Sigmoid colon (tissue), 4 donors: ENCODE results near the genes ATP5PO and CLIC6.

DNA sequence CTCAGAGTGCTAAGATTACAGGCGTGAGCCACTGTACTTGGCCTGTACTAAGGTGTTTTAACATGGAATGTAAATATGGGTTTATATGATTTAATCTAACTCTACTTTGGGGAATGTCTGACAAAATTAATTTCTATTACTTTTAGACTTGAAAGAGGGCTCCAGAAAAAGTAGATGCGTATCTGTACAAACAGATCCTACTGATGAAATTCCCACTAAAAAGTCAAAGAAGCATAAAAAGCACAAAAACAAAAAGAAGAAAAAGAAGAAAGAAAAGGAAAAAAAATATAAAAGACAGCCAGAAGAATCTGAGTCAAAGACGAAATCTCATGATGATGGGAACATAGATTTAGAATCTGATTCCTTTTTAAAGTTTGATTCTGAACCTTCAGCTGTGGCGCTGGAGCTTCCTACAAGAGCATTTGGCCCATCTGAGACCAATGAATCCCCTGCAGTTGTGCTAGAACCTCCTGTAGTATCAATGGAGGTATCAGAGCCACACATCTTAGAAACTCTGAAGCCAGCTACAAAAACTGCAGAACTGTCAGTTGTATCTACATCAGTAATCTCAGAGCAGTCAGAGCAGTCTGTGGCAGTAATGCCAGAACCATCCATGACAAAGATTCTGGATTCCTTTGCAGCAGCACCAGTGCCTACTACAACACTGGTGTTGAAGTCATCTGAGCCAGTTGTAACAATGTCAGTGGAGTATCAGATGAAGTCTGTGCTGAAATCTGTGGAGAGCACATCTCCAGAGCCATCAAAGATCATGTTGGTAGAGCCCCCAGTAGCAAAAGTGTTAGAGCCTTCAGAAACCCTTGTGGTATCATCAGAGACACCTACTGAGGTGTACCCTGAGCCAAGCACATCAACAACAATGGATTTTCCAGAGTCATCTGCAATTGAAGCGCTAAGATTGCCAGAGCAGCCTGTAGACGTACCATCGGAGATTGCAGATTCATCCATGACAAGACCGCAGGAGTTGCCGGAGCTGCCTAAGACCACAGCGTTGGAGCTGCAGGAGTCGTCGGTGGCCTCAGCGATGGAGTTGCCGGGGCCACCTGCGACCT, 6.8 kb downstream of the SON start:
- PRO-cap, result no peak
- RAMPAGE, long total RNA, 4 experiments, result no peak in any of the 4 experiments

GRCh38 chr21:33640882-33641375, 612 bp downstream of the CRYZL1 start:
- PRO-cap, result no peak
- RAMPAGE, long total RNA, 4 experiments, result no peak in any of the 4 experiments

DNA sequence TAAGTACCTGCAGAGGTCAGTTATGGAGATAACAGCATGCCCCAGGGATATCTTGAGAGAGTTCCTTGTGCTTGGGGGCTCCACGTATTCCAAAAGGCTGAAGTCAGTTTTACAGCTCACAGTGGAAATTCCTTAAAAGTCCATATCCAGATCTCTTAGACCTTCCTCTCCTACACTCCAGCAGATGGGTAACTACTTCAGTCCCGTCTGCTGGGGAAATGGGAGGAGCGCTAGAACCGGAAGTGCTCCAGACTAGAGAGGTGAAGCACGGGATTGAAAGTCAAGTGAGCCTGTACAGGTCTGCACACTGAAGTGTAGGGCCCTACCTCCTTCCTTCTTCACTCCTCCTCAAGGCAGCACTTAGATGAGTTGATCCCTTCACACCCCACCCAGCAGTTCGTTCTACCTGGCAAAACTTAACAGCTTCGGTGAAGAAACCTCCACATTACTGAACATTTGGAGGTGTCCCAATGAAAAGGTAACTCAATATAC, 73.8 kb downstream of the ITSN1 start:
- PRO-cap, result no peak
- RAMPAGE, long total RNA, 4 experiments, result no peak in any of the 4 experiments

DNA sequence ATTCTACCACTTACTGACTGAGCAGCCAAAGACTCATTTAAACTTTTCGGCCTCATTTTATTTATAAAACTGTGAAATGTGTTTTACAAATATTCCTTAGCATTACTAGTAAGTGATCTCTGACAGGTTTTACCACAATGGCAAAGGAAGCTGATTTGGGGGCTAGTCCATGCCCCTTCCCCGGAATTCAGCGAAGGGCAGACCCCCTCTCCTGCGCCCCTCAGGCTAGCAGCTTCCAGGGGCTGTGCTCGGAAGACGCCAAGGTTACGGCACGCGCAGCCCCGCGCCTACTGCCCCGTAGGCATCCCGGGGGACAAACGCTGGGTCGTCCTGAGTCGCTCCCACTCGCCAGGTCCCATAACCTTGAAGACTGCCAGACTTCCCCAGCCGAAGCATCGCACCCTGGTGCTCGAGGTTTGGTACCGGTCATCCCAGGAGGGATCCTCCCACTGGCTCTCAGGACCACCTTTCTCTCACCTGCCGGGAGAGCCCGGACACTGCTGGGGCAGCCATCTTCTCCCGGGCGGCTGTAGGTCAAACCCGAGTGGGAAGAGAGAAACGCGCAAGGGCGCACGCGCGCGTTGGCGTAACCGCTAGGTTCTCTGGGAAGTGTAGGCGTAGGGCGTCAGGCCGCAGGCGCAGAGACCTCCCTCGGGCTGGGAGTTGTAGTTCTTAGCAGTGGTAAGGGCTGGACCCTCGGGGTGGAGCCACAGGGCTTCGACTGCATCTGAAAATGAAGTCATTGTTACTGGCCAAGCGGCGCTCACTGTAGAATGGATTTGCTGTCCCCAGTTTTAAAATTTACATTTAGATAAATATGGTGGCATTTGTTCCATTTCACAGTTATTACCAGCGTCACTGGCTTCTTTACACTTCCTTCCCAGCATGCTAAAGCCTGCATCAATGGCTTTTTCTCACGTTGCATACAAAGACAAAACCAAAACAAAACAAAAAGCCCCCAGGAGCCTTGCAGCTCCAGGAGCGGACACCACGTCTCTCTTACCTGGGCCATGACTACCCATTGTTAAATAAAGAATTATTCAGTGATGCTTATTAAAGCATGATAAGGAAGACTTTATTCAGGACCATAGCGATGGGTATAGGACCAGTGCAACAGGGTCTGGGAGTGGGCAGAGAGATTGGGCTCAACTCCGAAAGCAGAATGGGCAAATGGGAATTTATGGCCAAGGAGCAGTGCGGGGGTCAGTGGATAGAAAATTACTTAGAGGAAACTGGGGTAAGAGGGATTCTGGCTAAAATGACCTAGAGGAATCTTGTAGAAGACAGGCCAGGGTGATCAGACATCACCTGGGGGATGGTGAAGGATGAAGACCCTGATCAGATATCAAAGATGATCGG, at the start of gene ATP5PO:
TSS of gene ATP5PO (minus strand) at position 554 of the 1,359 bp plus-strand sequence.
- PRO-cap, result bidirectional peak, plus-strand start at position 755 of the sequence, minus-strand start at position 529 of the sequence
- RAMPAGE, long total RNA, 4 experiments, result start-site peak on the minus strand in 4 of 4 experiments, centred at positions 528 to 538 of the sequence, 877 to 4,083 reads per replicate

DNA sequence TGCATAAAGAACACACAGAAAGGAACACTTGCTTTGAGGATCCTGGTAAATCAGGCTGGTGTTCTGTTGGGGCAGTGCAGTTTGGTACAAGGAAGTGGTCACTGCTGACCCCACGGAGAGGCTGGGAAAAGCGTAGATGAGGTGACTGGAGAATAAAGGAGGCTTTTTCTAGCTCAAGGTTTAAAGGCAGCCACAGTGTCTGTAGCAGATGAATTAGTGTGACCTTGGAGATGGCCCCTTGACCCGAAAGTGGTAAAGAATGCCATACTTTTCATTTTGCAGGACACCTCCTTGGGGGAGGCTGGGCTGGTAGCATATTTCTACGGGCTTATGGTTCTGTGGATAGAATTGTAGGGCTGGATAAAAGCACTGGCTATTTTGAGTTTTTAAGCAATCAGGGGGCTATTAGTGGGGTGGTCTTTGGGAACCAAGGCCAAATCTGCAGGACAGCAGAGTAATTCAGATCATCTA, 16.7 kb upstream of the ATP5PO start:
- PRO-cap, result no peak
- RAMPAGE, long total RNA, 4 experiments, result no peak in any of the 4 experiments

GRCh38 chr21:34075694-34076518, 2.5 kb downstream of the MRPS6 start:
- PRO-cap, result no peak
- RAMPAGE, long total RNA, 4 experiments, result no peak in any of the 4 experiments

- PRO-cap, result no peak
- RAMPAGE, long total RNA, 4 experiments, result no peak in any of the 4 experiments
These were observed 3.5 kb downstream of the MRPS6 start for GRCh38 chr21:34076728-34077404.

DNA sequence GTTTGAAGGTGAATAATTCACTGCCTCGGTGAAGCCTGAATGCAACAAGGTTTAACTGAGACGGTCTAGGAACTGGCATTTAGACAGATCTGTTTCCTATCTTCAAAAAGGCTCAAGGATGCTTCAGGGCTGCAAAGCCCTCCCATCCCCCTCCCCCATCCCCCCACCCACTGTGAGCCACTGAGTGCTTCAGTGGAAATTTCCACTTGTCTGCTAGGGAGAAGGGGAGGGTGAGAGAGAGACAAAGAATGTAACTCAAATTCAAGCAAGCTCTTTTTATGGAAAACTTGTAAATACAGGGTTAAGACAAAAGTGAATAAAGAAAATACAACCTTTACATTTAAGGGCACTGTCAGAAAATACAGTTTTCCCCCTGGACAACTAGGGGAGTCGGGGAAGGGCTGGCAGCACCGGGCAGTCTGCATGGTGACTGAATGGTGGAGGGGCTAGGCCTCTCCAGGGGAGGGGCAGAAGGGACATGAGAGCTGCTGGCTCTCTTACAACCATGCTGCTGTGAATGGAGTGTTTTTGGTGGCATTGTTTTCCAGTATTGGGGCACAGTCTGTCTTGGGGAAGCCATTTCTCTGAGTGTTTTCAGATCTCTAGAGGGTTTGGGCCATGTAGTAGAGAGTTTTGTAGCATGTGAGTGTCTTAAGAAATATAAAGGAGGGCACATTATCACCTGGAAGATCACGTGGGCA, 56.7 kb downstream of the MRPS6 start:
- PRO-cap, result no peak
- RAMPAGE, long total RNA, 4 experiments, result no peak in any of the 4 experiments

GRCh38 chr21:34131648-34132320, 58.4 kb downstream of the MRPS6 start:
- PRO-cap, result no peak
- RAMPAGE, long total RNA, 4 experiments, result no peak in any of the 4 experiments

- PRO-cap, result unidirectional peak, plus-strand start at chr21:34180654
- RAMPAGE, long total RNA, 4 experiments, result no peak in any of the 4 experiments
These were observed 107.4 kb downstream of the MRPS6 start for GRCh38 chr21:34180479-34181506.

DNA sequence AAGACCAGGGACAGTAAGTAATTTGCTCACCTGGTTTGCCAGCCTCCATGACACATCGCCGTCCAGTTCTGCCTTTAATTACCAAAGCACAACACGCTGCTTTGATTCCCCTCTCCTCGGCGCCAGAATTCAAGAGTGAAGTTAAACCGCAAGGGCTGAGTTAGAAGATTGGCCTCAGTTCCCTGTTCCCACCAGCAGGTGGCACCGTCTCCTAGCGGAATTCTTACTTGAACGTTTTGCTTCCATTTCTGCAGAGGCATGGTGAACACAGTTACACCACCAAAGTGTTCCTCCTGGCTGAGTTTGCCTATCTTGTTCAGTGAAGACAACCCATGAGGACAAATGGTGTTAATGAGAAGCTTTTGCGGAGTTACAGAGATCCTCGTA, 2.0 kb upstream of the KCNE2 start:
- PRO-cap, result no peak
- RAMPAGE, long total RNA, 4 experiments, result no peak in any of the 4 experiments

DNA sequence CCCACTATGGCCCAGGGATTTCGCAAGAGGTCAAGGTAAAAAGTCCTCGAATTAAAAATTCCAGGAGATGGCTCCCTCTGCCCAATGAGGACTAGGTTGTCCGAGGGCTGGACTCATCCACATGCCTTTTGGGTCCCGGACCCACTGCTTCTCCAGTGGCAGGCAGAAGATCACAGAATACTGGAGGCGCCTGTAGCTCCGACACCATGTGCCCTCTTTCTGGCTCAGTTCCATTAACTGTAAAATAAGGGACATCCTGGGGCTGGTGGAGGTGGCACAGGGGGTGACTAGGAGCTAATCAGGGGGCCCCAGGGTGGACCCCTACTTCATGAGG, 42.8 kb downstream of the RCAN1 start:
- PRO-cap, result no peak
- RAMPAGE, long total RNA, 4 experiments, result no peak in any of the 4 experiments

DNA sequence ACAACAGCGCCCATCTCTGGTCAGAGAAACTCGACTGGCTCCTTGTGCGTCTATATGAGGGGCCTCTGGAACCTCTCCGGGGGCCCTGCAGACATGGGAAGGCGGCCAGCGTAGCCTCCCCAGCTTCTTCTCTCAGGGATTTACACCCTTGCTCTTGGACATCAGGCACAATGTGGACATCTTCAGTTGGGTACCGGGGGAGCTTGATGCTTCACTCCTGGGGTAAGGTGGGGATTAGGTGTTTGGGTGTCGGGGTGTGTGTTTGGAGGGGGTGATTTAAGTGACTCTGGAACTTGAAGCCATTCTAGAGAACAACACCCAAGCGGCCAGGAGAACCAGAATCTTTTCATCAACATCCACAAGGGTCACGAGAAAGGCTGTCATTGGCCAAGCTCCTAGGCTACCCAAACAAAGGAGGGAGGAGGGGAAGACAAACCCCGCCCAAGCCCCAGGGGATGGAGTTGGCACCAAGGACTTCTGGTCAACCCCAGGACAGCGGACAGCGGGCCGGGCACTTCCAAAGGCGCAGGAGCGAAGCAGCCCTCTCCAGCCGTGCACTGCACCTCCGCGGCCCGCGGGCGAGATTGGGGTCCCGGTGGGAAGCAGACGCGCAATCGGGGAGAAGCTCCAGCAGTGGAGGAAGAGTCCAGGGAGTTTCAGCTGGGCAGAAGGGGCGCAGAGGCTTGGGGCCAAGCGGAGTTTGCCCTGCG, at the start of gene CLIC6:
TSS of gene CLIC6 (plus strand) at position 484 of the 710 bp plus-strand sequence.
- PRO-cap, result no peak
- RAMPAGE, long total RNA, 4 experiments, result start-site peak on the plus strand in 1 of 4 experiments, centred at position 527 of the sequence, 21 reads per replicate

GRCh38 chr21:34728466-34729139, 59.8 kb downstream of the CLIC6 start:
- PRO-cap, result no peak
- RAMPAGE, long total RNA, 4 experiments, result no peak in any of the 4 experiments

DNA sequence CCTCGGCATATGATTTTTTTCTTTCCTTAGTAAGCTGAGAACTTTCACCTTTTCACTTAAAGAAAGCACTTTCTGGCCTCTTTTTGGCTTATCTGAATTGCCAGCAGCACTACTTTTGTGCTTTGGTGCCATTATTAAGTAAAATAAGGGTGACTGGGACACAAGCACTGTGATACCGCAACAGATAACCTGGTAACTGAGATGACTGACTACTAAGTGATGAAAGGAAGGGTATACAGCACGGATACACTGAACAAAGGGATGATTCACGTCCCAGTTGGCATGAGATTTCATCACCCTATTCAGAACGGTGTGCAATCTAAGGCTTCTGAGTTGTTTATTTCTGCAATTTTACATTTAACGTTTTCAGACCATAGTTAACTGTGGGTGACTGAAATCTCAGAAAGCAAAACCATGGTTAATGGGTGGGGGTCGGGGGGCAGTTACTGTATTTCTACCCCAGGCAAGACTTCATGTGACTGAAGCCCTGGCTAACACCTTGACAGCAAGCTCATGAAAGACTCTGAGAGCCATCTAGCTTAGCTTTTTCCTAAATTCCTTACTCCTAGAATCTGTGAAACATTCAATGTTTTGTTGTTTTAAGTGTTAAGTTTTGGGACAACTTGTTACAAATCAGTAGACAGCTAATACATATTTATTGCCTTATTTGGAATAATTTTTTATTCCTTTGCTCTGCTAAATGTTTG, 102.8 kb downstream of the CLIC6 start:
- PRO-cap, result no peak
- RAMPAGE, long total RNA, 4 experiments, result no peak in any of the 4 experiments

GRCh38 chr21:34791792-34792072, 122.9 kb downstream of the CLIC6 start:
- PRO-cap, result no peak
- RAMPAGE, long total RNA, 4 experiments, result no peak in any of the 4 experiments

DNA sequence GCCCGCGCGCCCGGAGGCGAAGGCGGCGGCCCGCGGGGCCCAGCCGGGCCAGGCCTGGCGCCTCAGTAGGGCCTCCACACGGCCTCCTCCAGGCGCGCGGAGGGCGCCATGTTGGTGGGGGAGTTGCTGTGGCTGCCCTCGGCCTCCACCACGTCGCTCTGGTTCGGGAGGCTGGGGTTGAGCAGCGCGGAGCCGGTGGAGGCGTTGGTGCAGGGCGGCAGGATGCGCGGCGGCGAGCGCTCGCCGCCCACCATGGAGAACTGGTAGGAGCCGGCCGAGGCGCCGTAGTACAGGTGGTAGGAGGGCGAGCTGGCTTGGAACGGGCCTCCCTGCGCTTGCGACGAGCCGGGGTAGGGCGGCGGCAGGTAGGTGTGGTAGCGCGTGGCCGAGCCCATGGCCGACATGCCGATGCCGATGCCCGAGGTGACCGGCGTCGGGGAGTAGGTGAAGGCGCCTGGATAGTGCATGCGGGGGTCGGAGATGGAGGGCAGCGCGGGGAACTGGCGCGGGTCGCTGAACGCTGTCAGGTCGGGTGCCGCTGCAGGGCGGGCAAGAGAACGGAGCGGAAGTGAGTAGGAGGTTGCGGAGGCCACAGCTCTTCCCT, 123.4 kb downstream of the CLIC6 start:
- PRO-cap, result no peak
- RAMPAGE, long total RNA, 4 experiments, result no peak in any of the 4 experiments

DNA sequence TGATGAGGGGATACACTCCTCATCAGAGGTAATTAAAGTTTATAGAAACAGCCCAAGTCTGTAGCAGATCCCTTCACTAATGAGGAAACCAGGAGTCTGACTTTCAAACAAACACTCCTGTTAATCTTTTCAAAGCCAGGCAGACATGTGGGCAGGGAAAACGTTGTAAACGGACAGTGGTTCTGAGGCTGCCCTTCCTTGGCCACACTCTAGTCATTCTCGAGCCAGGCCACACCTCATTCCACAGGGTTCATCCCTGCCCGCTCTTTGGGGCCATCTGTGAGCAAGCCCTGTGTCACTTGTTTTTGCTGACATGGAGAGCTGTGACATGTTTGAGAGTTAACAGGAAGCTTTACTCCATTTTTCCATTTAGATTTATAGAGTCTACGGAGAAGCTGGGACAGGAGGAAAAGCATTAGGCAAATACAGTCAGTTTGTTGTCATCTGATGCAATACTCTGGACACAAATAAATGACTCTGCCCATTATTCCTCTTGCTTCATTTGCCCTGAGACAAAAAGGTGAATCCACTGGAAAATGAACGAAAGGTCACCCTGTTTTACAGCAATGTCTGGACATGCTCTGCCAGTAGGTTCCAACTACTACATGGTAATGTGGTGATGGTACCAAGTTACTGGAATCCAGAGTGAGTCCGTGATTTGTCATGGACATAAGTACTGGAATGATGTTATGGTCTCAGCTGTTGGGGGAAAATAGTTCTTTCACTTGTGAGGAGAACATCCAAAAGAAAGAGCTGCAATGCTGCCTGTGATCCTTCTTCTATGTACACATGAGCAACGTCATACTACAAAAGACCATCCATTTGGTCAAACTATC, 126.9 kb downstream of the CLIC6 start:
- PRO-cap, result no peak
- RAMPAGE, long total RNA, 4 experiments, result no peak in any of the 4 experiments

DNA sequence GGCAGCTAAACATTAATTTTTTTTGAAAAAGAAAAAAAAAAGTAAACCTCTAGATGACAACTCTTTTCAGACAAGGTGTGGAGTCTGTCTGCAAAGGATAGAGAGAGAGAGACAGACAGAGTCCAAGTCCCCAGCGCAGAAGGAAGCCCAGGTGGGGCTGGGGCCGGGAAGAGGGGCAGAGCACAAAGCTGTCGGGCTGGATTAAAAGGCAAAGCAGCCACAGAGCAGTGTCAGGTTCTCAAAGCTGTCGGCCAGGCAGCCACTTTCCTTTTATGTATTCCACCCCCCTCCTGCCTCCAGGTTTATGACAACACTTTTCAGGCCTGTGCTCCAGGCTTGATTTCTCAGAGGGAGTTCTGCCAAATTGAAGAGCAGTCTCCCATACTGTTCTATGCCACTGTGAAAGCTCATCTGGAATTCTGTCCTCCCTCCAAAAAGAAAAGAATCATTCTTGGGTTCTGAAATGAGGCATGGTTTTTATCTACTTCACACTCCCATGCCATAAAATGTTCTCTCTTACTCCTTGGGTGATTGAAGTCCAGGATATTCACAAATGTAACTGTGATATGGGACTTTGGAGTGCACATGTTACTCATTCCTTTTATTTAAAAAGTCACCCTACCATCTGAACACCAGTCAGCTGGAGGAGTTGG, 128.1 kb downstream of the CLIC6 start:
- PRO-cap, result no peak
- RAMPAGE, long total RNA, 4 experiments, result no peak in any of the 4 experiments

- PRO-cap, result no peak
- RAMPAGE, long total RNA, 4 experiments, result no peak in any of the 4 experiments
These were observed 135.3 kb downstream of the CLIC6 start for GRCh38 chr21:34803949-34804714.